ENCODE measurements around a stretch of chr11.

GRCh38 chr11:119055805-119056276 lies 1.2 kb downstream of the HYOU1 start:
- RRBS, result no CpG with 5 or more reads among the region's 7 CpGs

DNA sequence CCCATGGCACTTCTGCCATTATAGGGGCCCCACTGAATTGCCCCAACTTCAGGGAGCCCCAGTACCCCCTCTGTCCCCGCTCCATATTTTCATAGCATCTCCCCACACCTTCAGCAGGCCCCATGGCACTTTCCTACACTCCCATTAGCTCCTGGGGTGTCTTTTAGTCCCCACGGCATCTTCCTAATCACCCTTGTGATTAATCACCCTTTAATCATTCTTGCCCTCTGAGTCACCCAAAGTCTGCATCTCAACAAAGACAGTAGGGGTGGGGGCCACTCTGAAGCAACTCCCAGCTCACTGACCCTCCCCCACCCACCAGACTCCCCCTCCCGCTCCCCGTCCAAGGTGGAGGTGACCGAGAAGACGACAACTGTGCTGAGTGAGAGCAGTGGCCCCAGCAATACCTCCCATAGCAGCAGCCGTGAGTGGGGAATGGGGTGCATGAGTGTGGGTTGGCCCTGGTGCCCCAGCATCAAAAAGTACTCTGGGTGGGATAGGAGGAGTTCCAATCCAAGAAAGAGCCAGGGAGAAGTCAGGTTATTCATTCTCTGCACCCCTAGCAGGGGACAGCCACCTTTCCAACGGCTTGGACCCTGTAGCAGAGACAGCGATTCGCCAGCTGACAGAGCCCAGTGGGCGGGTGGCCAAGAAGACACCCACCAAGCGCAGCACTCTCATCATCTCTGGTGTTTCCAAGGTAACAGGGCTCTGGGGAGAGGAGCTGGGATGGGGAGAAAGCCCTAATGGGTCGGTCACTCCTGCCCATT lies 6.3 kb downstream of the C2CD2L start:
- RRBS, result no CpG with 5 or more reads among the region's 13 CpGs

DNA sequence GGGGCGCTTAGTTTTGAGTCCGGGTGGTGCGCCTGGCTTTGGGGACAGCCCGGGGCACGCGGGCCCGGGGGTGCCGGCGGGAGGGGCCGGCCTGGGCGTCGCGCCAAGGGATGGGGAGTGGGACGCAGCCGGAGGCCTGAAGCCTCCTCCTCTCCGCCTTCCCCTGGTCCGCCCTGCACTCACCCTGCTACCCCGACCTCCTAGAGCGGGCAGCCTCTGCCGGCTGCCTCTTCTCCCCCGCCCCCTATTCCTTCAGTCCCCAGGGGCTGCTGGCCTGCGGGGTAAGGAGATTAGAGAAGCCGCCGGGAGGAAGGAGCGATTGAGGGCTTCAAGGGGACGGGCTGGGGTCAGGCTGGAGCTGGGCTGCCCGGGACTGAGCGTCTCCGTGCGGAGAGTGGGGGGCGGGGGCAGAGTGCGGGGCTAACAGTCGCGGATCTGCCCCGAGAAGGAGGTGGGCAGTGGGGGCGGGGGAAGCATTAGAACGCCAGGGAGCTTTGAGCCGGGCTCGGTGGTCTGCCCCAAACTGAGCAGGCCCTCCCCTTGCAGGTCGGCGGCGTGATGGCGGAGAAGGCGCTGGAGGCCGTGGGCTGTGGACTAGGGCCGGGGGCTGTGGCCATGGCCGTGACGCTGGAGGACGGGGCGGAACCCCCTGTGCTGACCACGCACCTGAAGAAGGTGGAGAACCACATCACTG lies 703 bp downstream of the ABCG4 start:
- RRBS, result 10% methylated on average over 23 of the region's 51 CpGs

DNA sequence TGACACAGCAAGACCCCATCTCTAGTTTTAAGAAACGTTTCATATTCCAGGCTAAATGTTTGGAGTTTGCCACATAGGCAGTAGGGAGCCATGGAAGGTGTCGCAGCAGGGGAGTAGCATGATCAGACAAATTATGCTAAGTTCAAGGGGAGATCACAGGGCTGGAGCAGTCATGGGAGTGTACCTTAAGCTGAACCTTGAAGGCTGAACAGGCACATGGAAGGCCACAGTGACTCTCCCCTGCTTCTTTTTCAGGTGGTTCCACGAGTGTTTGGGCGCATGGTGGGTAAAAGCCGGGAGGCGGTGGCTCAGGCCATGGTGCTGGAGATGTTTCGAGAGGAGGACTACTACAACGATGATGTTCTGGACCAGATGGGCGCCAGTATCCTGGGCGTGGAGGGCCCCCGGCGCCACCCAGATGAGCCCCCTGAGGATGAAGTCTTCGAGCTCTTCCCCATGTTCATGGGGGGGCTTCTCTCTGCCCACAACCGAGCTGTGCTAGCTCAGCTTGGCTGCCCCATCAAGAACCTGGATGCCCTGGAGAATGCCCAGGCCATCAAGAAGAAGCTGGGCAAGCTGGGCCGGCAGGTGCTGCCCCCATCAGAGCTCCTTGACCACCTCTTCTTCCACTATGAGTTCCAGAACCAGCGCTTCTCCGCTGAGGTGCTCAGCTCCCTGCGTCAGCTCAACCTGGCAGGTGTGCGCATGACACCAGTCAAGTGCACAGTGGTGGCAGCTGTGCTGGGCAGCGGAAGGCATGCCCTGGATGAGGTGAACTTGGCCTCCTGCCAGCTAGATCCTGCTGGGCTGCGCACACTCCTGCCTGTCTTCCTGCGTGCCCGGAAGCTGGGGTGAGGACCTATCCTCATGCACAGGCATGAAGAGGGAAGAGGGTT lies 5.6 kb upstream of the NHERF4 start:
- RRBS, result 90% methylated on average over 3 of the region's 23 CpGs

- RRBS, result no CpG with 5 or more reads among the region's 10 CpGs
These were observed 1.6 kb downstream of the C1QTNF5 start for GRCh38 chr11:119338930-119339536.

DNA sequence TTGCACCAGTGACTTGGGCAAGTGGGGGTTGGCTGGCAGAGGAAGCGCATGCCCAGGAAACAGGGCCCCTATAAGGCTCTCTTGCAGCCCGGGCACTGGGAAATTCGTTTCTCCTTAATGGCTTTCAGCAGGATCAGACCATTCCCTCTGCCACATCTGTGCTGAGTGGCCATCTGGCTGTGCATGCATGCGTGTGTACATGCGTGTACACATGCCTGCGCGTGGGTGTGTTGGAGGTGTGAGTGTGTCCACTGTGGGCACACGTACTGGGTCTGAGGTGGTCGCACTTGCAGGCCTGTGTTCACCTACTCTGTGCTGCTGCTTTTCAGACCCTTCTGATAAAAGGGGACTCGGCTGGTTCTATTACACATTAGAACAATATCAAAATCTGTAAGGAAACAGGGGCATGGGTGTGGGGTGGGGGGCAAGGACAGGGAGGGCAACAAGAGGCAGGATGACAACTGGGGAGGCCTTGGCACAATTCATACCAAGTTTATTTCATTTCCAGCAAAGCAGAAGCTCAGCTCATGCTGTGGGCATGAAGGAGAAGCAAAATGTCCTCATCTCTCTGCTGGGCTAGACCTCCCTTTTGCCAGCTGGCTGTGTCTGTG lies 67.2 kb downstream of the NECTIN1 start:
- RRBS, result no CpG with 5 or more reads among the region's 10 CpGs

- RRBS, result no CpG with 5 or more reads among the region's 2 CpGs
These were observed 11.1 kb upstream of the NECTIN1 start for GRCh38 chr11:119740126-119740411.

DNA sequence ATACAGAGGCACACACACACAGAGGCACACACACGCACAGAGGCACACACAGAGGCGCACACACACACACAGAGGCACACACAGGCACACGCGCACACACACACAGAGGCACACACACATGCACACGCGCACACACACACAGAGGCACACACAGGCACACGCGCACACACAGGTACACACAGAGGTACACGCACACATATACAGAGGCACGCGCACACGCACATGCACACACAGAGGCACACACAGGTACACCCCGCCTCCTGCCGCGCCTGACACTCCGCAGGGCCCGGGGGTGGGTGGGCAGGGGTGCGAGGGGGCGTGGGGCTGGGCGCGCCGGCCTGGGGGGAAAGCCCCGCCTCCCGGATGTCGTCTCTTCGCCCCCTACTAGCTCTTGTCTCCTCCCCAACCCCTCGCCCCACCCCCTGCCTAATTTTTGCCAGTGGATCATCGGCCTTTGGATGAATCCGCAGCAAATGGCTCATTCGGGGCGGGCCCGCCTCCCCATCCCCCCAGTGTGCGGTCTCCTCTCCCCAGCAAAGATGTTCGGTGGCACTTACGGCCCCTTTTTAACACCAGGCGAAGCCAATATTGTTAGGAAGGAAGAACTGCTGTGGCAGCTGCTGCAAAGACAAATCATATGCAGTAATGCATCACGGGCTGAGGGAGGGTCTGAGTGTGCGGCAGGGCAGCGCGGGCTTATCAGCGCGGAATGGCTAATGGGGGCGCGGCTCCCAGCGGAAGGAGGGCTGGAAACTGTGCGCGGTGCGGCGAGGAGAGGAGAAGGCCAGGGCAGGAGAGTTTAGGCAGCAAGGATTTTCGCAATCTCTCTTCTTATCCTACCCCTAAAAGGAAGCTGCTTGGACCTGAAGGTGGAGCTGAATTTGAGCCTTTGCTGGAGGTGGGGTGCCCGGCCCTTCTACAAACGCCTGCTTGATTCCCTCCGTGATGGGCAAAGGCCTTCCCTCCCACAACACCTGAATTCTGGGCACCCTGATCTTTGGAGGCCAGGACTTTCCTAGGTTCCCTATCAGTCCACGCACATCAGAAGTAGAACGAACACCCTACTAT lies 13.4 kb upstream of the NECTIN1 start:
- RRBS, result 8% methylated on average over 6 of the region's 55 CpGs

GRCh38 chr11:120188837-120189277 lies 22.0 kb upstream of the OAF start:
- RRBS, result 86% methylated on average over 2 of the region's 3 CpGs

- RRBS, result no CpG with 5 or more reads among the region's 9 CpGs
These were observed 1.9 kb downstream of the OAF start for GRCh38 chr11:120212598-120213209.

DNA sequence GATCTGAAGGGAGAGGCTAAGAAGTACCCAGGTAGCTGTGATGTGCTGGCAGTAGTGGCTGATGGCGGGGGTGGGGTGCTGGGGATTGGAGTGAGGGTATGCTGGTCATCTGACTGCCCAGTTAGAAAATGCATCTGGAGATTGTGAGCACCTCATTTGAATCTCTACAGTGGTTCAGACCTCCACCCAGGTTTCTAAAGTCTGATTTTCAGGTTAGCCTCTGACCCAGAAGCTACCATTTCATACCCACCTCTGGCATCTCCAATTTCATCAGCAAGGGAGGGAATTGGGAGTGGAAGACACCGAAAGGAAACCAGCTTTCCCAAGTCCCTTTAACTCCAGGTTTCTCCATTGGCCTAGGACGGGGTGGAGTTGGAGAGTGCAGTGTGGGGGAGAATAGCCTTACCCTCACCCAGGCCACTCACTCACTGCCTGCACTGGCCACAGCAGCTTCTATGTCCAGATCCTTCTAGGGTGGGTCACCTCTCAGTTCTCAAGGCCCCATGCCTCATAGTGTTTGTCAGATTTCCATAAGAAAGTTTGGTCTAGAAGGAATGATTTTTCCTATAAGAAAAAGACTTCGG lies 2.5 kb downstream of the OAF start:
- RRBS, result no CpG with 5 or more reads among the region's 4 CpGs

- RRBS, result no CpG with 5 or more reads among the region's 18 CpGs
These were observed 10.9 kb upstream of the POU2F3 start for GRCh38 chr11:120228813-120229677.

GRCh38 chr11:120233641-120233993 lies 6.3 kb upstream of the POU2F3 start:
- RRBS, result no CpG with 5 or more reads among the region's 4 CpGs

DNA sequence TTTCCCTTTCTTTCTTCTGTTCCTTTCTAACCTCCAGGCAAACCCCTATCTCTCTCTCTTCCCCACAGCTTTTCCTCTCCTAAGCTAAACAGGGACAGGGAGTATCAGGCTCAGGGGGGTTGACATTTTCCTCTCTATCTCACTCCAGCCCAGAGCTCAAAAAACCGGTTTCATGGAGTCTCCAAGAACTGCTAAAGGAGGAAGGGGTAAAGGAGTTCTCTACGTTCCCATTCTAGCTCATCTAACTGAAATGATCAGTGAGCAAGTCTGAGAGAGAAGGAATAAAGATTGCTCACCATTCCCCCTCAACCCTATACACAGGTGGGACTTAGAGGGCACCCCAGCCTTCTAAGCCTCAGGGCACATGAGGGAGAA lies 3.5 kb upstream of the POU2F3 start:
- RRBS, result no CpG with 5 or more reads among the region's 2 CpGs

DNA sequence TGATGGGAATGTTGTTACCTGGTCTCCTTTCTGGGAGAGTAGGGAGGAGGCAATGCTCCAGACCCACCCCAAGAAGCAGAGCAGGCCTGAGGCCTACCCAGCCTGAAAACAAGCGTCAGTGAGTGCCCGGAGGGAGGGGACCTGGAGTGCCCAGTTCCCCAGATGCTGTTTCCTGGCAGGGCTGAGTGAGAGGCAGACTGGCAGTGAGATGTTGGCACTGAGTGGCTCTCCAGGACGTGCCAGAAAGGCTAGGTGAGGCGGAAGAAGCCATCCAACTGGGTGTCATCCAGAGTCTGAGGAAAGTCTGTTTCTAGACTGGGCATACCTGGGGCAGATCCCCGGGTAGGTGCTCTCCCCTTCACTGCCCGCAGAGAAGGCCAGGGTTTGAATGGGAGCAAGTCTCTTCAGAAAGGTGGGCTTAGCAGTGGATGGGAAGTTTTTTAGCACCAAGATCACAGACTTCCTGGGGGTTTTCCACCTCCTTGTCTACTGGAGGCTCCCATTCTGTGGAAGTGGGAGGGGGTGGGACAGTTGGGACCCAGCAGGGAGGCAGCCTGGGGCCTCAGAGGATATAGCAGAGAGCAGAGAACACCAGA lies 1.4 kb downstream of the POU2F3 start:
- RRBS, result no CpG with 5 or more reads among the region's 6 CpGs

DNA sequence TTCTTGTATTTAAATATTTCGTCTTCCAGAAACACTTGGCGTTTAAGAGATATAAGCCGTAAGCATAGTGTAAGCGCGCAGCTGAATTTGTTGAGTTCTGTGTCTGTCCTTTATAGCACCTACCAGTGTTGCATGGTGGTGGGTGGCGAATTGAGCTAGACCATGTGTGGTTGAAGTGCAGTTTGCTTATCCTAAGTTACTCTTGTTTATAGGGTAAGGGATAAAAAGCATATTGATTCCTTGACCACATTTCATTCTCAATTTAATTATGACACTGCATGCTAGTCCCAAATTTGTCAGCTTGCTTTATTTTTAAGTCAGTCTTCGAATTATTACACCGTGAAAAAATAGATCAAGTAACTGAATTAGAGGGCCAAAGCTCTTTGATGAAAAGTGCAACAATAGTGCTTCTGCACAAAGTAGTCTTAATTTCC lies 1.7 kb downstream of the ARHGEF12 start:
- RRBS, result no CpG with 5 or more reads among the region's 8 CpGs

- RRBS, result no CpG with 5 or more reads among the region's 6 CpGs
These were observed 73.7 kb downstream of the ARHGEF12 start for GRCh38 chr11:120409763-120410540.

- RRBS, result no CpG with 5 or more reads among the region's 5 CpGs
These were observed 42.5 kb upstream of the GRIK4 start for GRCh38 chr11:120468791-120469687.

DNA sequence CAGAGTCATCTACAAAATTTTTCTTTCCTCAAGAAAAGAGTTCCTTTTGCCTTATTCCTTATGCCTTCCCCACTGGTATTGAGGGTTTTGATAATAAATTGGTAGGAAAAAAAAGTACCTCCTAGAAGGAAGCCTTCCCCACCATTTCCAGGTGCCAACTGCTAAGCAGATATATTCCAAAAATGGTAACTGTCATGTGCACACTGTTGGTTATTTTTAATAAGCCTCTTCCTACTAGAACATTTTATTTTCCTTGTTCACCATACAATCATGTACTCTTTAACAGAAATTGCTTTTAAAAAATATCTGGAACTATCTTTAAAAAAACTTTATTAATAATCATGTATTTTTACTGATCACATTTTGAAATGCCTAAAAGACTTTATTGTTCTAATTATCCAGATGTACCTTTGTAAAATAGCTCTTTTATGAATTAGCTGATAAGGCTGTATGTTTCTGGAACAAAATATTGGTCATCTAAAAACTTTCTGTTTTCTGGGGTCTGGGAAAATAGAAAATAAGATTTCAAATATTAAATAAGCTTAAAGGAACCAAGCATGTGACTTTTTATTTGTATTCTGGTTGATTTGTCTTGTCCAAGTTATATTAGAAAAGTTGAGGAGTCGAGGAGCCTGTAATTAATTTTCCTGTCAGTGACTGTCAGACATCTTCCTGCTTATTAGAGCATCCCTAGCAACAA lies 22.9 kb upstream of the GRIK4 start:
- RRBS, result no CpG with 5 or more reads among the region's 1 CpG

DNA sequence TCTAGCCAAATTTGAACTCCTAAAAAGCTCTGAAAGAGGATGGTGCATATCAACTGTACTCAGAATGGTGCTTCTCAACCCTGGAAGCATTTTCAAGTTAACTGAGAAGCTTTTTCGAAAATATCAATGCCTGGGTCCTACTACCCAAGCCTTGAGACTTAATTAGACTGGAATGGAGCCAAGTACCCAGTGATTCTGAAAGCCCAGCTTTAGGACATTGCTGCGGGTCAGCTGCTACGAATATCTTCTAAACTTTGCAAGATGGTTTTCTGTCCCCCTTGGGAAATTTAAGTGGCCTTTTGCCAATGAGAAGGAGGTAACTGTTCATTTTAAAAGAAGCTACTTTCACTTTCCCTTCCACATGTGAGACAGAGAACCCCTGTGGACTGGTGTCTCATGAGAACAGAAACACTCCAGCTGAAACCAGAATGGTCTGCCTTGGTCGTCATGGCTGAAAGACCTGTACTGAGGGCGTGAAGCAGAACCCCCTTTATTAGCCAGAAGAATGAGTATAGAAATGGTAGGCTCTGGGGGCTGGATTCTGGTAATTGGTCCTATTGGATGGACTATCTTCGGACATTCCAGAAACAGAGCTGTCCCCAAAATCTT lies 74.9 kb downstream of the SC5D start:
- RRBS, result no CpG with 5 or more reads among the region's 6 CpGs

Data from AG09309 (cell line).